Osteoblast (primary cell): ENCODE data around the genes LIG3, PEX12, MMP28, CCL16 and CCL3.

DNA sequence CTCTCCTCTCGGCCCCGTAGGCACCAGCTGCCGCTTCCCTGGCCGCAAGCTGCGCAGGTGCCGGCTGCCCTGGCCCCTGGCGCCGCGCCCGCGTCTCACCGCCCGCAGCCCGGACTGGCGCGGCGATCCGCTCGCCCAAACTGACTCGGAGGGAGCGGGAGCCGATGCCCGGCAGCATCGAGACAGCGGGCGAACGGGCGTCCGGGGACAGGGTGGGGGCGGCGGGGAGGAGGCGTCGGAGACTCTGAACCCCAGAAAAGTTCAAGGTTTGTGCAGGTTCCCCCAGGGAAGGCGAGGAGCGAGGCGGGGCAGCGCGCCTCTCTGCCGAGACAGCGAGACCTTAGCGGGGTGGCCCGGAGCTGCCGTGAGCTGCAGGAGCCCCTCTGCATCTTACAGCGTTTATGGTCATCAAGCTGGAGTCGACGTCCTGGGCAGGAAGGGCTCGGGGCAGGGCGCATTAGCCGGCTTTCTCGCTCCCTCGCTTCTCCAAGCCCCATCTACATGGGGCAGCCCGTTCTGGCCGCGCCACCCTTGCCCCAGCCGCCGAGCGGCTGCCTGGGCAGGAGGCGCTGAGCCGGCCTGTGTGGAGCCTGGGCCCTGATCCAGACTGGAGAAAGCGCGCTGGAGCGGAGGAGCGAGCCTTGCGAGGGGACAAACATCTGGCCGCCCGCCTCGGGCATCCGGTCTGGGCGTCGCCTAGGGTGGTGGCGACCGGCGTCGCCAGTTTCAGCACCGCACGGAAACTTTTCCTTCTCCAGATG is 548 bp downstream of the TMEM132E start:
- CAGE, long polyA plus RNA, result no peak
- RRBS, result 2% methylated on average over 38 of the region's 76 CpGs

- CAGE, long polyA plus RNA, result no peak
- RRBS, result 1% methylated on average over 50 of the region's 94 CpGs
These were observed at the start of gene LIG3 for GRCh38 chr17:34980227-34981075. Gene LIG3, plus strand, starts transcription at chr17:34980512.

- CAGE, long polyA plus RNA, result no peak
- RRBS, result no CpG with 5 or more reads among the region's 5 CpGs
These were observed 37.9 kb downstream of the LIG3 start for GRCh38 chr17:35017951-35018925.

DNA sequence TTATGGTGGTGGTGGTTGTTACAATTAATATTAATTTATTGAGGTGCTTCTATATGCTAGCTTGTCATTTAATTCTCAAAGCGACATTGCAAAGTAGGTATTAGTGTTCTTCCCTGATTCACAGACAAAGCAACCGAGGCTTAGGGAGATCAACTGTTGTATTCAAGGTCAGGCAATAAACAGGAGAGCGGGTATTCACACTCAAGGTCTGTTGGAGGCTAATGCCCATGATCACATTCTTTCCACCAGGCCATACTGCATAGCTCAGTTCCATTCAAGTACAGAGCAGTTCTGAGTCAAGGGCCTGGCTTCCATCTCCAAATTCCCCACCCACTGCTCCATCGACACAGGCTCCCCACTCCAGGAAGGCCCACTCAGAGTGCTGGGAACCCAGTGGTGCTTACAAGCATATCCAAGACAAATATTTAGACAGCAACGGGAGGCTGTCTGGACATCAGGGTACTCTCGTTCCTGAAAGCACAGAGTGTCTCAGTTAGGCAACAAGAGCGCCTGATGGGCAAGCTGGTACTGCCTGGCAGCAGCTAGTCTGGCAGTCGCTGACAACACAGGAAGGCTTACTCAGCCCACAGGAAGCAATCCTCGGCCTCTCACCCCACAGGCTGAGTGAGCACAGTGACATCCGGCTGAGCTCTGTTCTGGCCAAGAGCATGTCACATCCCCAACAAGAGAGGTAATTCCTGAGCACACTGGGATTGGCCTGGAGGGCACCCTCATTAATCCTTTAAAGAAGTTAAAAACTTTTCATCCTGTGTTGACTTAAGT is 40.9 kb downstream of the RFFL start:
- CAGE, long polyA plus RNA, result no peak
- RRBS, result no CpG with 5 or more reads among the region's 10 CpGs

- CAGE, long polyA plus RNA, result no peak
- RRBS, result no CpG with 5 or more reads among the region's 4 CpGs
These were observed 18.7 kb downstream of the RFFL start for GRCh38 chr17:35044693-35045358.

- CAGE, long polyA plus RNA, result no peak
- RRBS, result 73% methylated on average over 6 of the region's 9 CpGs
These were observed 540 bp downstream of the UNC45B start for GRCh38 chr17:35148146-35148568.

GRCh38 chr17:35160697-35161199 is 13.1 kb downstream of the UNC45B start:
- CAGE, long polyA plus RNA, result no peak
- RRBS, result no CpG with 5 or more reads among the region's 8 CpGs

- CAGE, long polyA plus RNA, result no peak
- RRBS, result no CpG with 5 or more reads among the region's 8 CpGs
These were observed 6.1 kb downstream of the SLC35G3 start for GRCh38 chr17:35187924-35188690.

- CAGE, long polyA plus RNA, result no peak
- RRBS, result no CpG with 5 or more reads among the region's 11 CpGs
These were observed 10.2 kb downstream of the SLFN11 start for GRCh38 chr17:35362935-35364006.

- CAGE, long polyA plus RNA, result no peak
- RRBS, result 0% methylated on average over 5 of the region's 34 CpGs
These were observed 825 bp upstream of the SLFN11 start for GRCh38 chr17:35374179-35374713.

- CAGE, long polyA plus RNA, result no peak
- RRBS, result no CpG with 5 or more reads among the region's 4 CpGs
These were observed 1.2 kb upstream of the SLFN11 start for GRCh38 chr17:35374714-35374954.

DNA sequence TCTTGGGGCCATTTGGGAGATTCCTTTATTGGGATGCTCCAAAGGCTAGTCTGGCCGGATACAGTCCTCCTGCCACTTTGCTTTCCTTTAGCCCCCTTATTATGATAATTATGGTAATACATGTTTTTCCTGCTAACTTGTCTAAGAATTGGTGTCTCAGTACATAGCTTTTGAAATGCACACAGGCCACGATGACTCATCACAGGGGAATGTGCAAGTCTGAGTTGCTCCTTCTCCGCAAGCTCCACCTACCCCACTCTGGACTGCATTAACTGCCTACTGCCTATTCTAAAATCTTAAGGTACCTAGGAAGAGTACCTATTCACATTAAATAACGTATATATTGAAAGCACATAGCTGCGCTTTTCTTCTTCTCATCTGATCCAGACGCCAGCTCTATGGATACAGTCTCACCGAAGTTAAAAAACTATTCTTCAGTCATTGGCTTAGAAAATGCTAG is 1.3 kb upstream of the SLFN12 start:
- CAGE, long polyA plus RNA, result no peak
- RRBS, result no CpG with 5 or more reads among the region's 7 CpGs

DNA sequence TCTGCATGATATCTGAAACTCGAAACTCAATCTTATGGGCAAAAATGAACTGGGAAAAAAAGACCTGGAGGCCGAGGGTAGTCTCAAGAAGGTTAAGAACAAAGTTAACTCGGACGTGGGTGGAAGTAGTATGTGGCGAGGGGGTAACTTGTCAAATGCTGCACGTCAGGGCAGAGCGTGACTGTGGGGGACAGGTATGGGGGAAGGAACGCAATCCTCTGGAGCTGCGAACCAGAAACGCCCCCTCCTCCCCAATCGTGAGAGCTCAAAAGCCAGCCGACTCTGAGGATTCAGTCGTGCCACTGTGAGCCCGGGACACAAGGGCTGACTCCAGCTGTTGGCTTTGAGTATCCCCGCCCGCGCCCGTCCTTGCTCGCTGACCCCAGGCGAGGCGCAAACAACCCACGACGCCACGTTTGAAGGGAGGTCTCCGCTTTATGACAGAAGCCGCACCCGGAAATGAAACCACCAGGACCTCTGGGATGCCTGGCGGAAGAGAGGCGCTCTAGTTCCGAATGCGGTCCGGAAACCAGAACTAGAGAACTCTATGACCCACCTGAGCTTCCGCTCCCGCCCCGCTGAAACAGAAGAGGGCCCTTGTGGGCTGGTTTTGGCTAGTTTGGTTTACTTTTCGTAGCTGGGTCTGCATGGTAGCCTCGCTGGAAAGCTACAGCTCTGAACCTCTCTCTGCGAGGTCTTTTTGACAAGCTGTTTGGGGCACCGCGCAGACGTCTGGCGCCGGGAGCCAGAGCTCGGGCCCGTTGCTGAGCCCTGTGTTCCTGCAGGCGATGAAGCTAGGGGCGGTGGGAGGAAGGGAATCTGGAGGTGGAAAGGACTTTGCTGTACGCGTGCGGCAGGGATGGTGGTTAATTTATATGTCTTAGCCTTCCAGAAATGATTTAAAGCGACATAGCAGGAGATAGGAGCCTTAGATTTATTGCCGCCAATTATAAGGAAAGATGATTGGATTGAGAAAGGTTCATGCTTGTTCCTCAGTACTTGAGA is at the start of gene PEX12:
PEX12 (minus strand) TSS at position 442 of the 1,005 bp plus-strand sequence.
- CAGE, long polyA plus RNA, result no peak
- RRBS, result 2% methylated on average over 6 of the region's 52 CpGs

DNA sequence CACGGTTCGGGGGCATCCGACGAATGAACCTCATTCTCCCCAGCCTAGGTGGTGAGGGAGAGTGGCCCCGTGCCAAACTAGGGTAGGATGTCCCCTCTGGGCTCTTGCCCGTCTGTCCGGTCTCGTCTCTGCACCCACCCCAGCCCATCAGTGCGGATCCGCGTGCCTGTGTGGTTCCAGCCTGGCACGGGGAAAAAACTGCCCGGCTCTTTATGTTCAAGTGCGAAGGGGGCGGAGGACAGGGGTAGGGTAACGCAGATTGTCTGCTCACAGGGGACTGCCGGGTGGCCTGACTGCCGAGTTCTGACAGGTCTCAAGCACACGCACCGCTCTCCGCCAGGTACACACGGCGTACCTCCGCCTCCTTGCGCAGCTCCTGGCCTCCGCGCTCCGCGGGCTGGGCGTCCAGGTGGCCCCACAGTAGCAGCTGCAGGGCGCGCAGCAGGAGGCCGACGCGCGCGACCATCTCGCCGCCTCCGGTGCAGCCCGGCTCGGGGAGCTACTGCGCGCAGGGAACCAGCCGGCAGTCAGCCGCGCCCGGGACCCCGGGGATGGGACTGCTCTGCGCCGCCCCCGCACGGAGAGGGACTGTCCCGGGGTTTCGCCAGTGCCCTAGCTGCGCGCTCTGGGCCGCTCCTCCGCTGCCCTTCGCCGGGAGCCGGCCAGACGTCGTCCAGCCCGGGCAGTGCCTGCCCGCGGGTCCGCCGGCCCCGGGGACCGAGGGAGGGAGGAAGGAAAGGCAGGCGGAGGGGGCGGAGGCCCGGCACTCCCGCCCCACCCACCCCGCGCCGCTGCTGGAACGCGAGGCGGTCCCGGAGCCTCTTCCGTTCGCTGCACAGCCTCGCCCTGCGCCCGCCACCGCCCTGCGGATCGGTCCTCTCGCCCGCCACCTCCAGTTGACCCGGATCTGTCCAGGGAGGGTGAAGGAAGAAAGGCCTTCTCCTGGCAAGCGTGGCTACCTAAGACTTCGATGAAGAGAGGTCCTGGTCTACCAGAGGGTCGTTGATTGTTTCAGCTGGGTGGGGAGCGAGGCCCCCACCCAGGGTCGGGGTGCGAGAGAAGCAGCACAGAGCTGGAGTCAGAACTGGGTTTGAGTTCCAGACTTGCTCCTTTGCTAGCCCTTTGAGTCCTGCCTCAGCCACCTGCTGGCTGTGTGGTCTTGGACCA is at the start of gene MMP28:
MMP28 (minus strand) TSS at position 730 of the 1,167 bp plus-strand sequence.
- CAGE, long polyA plus RNA, result no peak
- RRBS, result no CpG with 5 or more reads among the region's 99 CpGs

GRCh38 chr17:35819658-35820440 is 10.6 kb downstream of the TAF15 start:
- CAGE, long polyA plus RNA, result no peak
- RRBS, result no CpG with 5 or more reads among the region's 3 CpGs

- CAGE, long polyA plus RNA, result no peak
- RRBS, result no CpG with 5 or more reads among the region's 11 CpGs
These were observed 8.1 kb downstream of the CCL16 start for GRCh38 chr17:35972901-35973951.

DNA sequence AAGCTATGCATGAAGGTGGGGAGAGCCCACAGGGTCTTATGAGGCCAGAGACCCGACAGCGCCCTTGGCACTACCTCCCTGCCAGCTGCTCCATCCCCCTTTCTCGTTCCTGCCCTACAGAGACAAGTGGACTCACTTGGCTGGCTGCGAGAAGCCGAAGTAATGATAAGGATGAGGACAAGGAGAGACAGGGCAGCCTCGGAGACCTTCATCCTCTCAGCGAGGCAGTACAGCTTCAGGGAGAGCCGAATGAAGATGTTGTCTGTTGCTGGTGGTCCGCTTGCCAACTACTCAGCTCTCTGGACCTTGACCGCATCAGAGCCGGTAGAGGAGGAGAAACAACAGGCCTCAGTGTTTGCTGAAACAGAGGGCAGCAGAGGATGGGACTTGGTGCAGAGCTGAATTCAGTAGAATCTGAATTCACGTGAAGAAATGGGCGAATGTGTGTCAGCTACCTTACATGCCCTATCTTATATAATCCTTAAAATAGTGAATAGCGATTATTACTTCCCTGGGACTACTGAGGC is at the start of gene CCL16:
CCL16 (minus strand) TSS at position 289 of the 527 bp plus-strand sequence.
- CAGE, long polyA plus RNA, result no peak
- RRBS, result no CpG with 5 or more reads among the region's 14 CpGs

GRCh38 chr17:36089515-36090779 is at the start of gene CCL3:
Gene CCL3, minus strand, starts transcription at chr17:36090143.
- CAGE, long polyA plus RNA, result no peak
- RRBS, result no CpG with 5 or more reads among the region's 12 CpGs

DNA sequence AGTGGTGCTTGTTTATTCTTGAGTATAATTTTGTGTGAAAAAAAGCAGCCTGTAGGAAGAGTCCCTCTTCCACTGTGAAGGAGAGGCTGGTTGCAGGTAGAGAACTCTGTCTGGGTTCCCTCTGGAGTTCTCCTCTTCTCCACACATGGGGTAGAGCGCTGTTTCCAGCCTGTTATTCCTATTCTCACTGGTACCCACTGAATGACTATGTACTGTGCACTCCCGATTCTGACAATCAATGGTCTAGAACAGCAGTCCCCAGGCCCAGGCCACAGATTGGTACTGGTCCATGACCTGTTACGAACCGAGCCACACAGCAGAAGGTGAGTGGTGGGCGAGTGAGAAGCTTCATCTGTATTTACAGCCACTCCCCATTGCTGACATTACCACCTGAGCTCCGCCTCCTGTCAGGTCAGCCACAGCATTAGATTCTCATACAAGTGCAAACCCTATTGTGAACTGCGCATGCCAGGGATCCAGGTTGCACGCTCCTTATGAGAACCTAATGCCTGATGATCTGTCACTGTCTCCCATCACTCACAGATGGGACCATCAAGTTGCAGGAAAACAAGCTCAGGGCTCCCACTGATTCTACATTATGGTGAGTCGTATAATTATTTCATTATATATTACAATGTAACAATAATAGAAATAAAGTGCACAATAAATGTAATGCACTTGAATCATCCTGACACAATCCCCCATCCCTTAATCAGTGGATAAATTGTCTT is 15.3 kb downstream of the CCL4 start:
- CAGE, long polyA plus RNA, result no peak
- RRBS, result no CpG with 5 or more reads among the region's 9 CpGs

GRCh38 chr17:36564485-36565511 is 20.1 kb downstream of the GGNBP2 start:
- CAGE, long polyA plus RNA, result no peak
- RRBS, result no CpG with 5 or more reads among the region's 2 CpGs